Endometrial microvascular endothelial cells (primary cell): ENCODE data around the genes HLA-DOB and PHF1.

DNA sequence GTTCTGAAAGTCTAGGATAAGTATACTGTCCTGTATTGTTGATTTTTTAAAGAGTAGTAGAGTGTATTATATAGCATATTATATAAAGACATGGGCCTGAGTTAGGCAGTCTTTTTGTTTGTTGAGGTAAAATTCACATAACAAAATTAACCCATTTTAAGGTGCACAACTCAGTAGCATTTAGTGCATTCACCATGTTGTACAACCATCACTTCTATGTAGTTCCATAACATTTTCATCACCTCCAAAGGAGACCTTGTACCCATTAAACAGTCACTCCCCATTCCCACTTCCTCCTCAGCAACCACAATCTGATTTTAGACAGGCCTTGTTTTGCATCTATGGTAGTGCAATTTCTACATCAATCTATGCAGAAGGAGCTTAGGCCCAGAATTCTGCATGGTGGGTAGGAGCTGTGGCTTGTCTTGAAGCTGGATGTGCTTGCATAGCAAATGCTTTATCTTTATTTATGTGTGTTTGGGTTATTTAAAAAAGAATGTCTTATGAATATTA, 13.6 kb upstream of the HLA-DQA1 start:
- RAMPAGE, long total RNA = no peak

DNA sequence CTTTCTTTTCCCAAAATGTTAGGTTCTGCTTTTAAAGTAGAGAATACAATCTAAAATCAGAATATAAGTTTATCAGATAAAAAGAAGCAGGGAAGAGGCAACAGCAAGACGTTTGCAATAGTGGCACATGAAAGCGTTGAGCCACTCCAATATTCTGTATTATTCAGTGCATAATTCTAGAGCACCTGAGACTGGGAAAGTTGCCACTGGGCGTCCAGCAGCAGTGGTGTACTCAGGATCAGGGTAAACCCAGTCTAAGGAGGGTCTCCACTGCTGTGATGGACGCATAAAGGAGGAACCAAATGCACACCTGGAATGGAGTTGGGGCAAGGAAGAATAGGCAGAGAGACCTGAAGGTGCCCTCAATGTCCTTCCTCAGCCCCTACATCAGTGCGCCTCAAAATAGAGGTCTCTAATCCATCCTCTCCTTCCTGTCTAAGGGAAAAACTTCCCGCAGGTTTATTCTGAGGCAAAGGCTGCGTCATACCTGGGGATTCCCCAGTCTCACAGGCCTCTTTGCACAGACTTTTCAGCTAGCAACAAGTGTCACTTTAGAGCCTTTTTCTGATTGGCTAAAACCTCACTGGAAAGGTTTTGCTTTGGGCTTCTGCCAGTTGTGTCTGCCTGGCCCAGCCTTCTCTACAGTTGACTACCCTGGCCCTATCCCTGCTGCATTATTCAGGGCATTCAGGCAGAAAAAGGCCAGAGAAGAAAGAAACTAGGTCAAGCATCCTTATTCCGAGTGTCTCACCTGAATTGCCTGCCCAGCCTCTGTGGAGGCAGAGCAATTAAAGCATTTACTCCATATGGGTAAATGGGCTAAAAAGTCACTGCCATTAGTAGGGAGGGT, 1.7 kb upstream of the HLA-DQB1 start:
- RAMPAGE, long total RNA = no peak

DNA sequence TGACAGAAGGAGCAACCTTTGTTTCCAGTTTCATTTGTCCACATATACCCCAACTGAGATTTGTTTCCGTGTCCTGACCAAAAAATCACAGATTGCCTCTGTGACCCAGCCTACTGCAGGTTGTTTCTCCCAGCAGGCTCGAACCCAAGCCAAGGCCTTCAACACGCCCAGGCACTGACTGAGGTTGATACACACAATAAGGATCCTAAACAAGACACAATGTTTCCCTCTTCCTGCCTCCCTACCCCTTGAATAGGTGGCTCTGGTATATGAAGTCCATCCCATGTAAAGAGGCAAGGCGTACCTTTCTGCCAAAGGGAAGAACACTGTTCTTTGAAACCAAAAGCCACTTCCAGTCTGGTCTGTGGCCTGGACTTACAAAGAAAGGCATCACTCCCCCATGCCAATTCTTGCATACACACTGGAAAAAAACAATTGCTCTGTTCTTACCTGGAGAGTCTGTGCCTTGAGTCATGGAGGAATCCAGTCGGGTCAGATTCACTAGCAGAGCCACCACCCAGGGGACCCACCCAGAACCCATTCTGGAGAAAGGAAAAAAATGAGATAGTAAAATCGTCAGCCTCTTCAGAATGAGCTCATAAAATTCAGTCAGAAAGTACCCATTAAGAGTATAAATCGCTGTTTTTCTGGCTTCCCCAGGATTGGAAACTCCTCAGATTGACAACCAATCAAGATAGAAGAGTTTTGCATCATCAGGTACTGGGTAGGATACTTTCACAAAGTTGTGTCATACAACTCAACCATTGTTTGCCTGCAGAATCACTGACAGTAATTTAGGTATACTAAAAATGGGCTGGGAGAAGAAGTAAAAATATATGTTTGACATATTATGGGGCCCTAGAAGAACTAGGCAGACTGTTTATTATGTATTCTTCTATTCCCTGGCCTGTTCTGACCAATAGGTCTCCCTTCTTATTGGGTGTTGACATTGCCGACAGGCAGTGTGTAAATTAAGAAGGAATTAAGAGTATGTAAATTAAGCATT, at the start of gene HLA-DOB:
TSS of gene HLA-DOB (minus strand) at position 592 of the 1,006 bp plus-strand sequence.
- RAMPAGE, long total RNA = no peak

GRCh38 chr6:32941455-32941808, 604 bp upstream of the HLA-DMB start:
- RAMPAGE, long total RNA = no peak

DNA sequence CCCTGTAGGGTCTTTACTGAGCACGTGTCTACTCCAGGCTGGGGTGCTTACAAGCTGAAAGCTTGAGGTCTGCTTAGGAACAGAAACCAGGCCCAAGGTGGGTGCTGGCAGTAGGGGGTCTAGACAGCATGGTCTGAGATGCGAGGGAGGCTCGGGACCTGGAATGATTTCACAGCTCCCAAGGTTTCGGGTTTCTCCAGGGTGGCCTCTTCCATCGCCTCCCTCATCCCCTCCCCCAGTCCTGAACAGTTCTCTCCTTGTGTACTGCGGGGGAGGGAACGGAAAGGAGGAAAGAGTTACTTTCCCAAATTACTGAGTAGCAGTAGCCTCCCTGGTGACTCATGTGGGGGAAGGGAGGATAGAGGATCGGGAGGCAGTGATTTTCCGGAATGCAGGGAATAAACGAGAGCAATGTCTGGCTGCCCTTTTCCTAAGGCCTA, 1.3 kb downstream of the BRD2 start:
- RAMPAGE, long total RNA = no peak

DNA sequence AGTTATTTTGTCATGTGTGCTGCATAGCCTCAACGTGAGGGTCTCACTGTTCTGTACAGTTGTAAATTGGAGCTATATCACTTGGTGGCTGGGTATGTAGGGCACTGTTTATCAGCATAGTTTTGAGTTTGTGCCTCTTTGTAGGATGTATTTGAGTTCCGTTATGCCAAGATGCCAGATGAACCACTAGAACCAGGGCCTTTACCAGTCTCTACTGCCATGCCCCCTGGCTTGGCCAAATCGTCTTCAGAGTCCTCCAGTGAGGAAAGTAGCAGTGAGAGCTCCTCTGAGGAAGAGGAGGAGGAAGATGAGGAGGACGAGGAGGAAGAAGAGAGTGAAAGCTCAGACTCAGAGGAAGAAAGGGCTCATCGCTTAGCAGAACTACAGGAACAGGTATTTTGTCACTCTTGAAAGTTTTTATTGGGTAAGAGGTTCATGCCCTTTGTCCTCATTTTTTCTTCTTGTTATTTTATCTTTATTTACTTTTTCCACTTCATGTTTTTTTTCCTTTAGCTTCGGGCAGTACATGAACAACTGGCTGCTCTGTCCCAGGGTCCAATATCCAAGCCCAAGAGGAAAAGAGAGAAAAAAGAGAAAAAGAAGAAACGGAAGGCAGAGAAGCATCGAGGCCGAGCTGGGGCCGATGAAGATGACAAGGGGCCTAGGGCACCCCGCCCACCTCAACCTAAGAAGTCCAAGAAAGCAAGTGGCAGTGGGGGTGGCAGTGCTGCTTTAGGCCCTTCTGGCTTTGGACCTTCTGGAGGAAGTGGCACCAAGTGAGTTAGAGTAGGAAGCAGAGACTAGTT, 9.4 kb downstream of the BRD2 start:
- RAMPAGE, long total RNA = no peak

- RAMPAGE, long total RNA = no peak
Observed at GRCh38 chr6:33077671-33078378, 2.0 kb downstream of the HLA-DPB1 start.

DNA sequence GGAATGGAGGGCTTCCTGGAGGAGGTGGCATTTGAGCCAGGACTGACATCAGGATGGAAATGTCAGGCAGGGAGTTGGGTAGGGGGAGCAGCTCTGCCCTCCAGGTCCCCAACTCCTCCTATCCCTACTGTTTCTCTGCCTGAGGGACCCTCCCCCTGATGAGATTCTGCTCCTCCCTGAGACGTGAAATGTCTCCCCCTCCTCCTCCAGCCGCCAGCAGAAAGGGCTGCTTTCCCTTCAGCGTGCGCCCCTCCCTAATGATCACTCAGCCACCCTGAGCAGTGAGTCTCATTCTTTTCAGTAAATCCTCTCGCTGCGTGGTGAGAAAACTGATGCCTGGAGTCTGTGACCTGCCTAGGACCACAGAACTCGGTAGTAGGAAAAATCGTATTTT, 40.7 kb downstream of the HLA-DPB1 start:
- RAMPAGE, long total RNA = no peak

DNA sequence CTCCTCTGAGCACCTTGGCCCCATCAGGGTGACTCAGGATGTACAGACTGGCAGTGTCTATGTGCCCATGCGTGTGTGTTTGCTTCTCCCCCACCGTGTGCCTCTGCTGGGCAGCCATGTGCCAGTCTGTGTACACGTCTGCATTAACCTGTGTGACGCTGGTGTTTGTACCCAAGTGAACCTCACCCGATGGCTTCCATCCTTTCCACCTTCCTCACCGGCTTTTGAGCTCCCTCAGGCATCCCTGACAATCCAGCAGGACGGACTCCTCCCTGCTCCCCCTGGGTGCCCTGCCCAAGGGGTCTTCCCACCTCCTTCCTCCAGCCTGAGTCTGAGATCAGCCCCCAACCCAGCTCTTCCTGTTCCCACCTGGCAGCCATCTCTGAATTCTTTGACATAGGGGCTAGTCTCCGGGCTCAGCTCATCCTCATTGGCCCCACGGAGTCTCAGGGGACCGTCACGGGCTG, 28.3 kb downstream of the COL11A2 start:
- RAMPAGE, long total RNA = no peak

- RAMPAGE, long total RNA = no peak
Observed at GRCh38 chr6:33212173-33212770, 4.0 kb downstream of the RING1 start.

DNA sequence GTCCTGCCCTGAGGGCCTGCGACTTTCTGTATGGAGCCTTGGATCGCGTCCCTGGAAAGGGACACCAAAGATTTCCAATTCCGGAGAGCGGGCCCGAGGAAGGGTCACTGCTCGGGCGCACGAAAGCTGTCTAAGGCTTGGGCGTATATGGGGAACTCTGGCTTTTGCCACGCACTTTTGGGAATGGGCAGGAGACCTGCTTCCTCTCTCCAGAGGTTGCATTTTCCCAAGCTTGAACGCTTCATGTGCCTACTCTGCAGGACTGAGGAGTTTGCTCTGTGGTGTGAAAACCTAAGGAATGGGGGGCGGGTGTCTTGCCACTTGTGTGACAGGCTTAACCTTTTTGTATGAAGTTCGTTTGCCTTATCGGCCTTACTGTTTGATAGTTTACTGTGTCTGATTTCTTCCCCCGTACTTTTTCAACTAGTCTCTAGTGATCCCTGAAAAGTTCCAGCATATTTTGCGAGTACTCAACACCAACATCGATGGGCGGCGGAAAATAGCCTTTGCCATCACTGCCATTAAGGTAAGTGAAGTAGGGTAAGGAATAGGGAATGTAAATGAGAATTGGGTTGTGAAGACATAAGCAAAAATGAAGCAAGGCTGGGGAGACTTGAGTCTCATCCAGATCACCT, 443 bp downstream of the RPS18 start:
- RAMPAGE, long total RNA = no peak

- RAMPAGE, long total RNA = no peak
Observed at GRCh38 chr6:33345124-33345816, 16.2 kb upstream of the SMIM40 start.

DNA sequence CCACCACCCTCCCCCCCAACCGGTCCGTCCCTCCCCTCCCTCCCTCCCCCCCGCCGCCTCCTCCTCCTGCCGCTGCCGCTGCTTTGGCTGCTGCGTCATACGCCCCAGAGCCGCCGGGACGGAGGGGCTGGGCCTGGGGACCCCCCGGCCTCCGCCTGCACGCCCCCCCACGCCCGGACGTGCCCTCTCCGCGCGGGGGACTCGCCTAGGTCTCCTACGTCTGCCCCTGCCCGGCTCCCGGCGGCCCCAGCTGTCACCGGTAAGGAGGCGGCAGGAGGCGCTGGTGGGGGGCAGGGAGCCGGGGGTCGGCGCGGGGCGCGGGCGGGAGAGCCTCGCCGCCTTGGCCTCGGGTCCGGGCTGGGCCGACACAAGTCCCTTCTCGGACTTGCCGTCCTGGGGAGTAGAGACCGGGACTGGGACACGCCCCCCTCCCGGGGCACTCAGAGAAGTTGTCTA, at the start of gene PHF1:
TSS of gene PHF1 (plus strand) at position 58 of the 456 bp plus-strand sequence.
- RAMPAGE, long total RNA = no peak

DNA sequence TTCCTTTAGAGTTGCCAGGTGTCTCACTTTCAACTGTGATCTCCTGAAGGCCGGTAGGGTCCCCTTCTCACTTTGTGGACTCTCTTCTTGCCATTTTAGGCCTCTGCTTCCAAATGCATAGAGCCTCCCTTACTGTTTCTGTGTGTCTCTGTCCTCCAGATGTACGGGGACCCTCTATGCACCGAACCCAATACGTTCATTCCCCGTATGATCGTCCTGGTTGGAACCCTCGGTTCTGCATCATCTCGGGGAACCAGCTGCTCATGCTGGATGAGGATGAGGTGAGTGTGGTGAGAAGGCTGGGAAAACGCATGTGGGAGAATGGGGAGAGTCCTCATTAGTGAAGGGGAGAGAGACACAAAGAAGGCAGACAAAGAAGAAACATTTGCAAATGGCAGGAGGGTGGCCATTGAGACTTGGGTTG, 3.5 kb downstream of the SYNGAP1 start:
- RAMPAGE, long total RNA = no peak

- RAMPAGE, long total RNA = no peak
Observed at GRCh38 chr6:33427422-33428443, 7.9 kb downstream of the SYNGAP1 start.

GRCh38 chr6:33428444-33429065, 8.7 kb downstream of the SYNGAP1 start:
- RAMPAGE, long total RNA = no peak

DNA sequence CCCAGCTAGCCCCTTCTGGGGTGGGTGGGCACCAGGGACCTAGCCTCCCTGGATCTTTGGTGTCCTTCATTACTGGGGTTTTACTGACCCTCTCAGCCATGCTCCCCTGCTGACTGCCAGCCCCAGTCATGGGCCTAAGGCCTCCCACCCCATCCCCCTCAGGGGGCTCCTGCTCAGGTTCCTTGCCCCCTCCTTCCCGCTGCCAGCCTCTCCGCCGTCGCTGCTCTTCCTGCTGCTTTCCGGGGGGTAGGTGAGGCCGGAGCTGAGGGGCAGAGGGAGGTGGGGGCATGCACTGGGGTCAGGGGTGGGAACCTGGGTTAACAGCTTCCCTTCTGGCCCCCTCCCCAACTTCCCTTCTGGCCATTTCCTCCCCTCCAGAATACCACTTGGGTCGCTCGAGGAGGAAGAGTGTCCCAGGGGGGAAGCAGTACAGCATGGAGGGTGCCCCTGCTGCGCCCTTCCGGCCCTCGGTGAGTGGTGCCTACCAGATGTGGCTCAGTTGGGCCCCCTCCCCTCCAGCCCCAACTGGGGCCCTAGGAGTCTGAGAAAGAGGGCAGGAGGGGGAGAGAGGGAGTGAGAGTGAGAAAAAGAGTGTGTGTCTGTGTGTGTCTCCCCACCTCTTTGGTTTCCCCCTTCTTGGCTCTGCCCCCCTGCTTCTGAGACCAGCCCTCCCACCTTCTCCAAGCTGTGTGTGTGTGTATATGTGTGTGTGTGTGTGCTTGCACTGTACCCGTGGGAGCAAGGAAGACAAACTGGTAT, 12.1 kb downstream of the SYNGAP1 start:
- RAMPAGE, long total RNA = no peak

GRCh38 chr6:33589904-33590644, 10.0 kb upstream of the BAK1 start:
- RAMPAGE, long total RNA = no peak

DNA sequence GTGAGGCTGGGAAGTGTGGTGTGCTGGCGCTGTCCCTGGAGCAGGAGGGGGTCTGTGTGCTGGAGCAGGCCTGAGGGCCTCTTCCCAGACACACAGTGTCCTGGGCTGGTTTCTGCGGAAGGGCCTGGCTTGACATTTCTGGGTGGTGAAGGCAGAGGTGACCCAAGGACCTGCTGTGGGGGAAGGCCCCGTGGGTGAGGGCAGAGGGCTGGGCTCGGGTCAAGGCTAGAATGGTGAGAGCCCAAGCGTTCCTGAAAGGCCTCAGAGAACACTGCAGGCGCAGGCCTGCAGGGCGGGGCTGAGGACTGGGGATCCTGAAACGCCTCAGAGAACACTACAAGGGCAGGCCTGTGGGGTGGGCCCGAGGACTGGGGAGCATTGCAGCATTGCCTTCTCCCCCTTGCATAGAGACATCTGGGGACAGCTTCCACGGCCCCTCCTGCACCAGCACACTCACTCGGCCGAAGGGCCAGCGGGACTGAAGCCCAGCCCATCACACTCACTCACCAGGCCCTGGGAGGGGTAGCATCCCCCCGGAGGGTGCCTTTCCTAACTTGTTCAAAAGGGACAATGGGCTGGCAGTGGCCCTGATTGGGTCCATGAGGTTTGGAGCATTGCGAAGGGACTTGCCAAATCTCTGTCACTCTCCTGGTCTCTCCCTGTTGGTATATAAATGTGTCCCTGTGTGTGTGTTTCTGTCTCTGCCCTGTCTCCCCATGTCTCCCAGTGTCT, 10.8 kb upstream of the BAK1 start:
- RAMPAGE, long total RNA = no peak

DNA sequence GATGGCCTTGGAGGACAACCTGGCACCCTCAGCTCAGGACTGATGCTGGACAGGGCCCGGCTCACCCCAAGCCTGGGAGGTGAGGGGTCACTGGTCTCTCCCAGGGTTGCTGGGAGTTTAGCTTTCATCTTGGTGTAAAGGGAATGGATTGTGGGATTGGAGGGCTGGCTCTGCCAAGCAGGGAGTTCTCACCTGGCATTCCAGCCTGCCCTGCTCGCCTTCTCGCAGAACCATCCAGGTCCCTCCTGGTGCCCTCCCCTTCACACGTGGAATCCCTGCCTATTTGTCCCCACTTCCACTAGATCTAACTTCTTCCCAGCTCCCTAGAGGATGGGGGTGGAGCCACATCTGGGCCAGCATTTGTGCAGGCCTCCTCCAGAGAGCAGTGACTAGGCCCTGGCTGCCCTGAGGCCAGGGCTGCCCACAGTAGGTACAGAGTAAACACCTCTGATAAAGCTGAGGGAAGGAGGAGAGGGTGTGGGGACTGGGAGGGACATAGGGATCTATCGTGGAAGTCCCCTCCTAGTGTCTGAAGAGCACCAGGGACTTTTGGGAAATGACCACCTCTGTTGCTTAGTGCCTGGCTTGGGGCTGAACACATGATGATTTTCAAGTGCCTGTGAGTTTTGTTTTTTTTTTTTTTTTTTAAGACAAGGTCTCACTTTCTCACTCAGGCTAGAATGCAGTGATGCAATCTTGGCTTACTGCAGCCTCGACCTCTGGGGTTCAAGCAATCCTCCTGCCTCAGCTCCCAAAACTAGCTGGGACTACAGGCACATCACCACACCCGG, 1.8 kb downstream of the ITPR3 start:
- RAMPAGE, long total RNA = no peak